Pericardium (tissue), 1 donor: ENCODE measurements around the gene NPVF.

DNA sequence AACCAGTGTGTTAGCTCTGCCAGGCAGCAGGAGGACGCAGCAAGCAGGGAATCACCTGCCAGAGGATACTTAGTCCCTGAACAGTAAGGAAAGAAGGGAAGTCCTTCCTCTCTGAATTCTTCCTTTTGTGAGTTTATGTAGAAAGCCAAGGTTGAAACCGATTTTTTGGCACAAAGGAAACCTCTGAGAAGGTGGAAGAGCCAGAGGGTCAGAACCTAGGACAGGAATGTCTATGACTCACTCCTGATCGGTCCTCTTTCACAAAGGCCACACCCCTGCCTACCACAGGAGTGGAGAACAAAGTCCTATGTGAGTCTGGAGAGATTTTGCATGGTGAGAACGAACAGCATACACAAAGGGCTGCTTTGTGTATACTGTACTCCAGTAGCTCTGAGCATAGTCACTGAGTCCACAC lies 68.8 kb upstream of the GSDME start:
- RRBS: no CpG with 5 or more reads among the region's 4 CpGs

DNA sequence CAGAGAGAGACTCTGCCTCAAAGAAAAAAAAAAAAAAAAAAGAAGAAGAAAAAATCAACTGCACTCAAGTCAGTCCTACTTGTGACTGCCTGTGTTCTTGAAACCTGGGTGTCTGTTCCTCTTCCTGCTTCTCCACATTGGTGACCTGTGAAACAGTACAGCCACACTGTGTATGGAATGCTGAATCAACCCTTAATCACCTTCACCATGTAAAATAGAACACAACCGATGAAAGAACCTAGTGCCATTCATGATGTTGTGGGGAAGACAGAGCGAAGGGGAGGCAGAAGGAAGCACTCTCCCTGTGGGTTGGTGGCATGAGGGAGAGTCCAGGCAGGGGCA lies 75.2 kb upstream of the GSDME start:
- RRBS: no CpG with 5 or more reads among the region's 2 CpGs

GRCh38 chr7:24835978-24836555 lies 78.8 kb upstream of the GSDME start:
- RRBS: no CpG with 5 or more reads among the region's 3 CpGs

DNA sequence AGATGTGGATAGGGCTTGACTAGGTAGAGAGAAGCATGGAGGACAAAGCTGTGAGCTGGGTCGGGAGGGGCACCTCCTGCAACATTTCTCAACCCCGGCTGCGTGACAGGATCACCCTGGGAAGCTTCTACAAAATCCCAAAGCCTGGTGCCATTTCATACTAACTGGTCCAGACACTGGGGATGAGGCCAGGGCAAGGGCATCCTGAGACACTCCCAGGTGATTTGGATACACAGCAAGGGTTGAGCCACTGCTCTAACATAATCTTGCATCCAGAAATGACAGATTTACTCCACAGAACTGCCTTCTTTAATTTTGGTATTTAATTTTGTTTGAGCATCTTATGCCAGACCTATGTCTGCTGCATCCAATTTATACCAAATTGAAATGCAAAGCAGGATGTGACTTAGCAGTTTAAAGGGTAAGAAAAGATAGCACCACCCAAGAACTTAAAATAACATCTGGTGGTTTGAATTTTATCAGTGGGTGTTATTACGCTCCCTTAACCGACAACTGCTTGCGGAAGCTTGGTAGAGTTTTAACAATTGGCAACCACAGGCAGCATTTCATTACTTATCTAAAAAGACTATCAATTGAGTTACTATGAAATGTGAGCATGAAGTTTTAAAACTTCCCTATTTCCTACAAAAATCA lies 69.1 kb downstream of the OSBPL3 start:
- RRBS: no CpG with 5 or more reads among the region's 6 CpGs

GRCh38 chr7:24922976-24923924 lies 56.7 kb downstream of the OSBPL3 start:
- RRBS: no CpG with 5 or more reads among the region's 11 CpGs

- RRBS: no CpG with 5 or more reads among the region's 7 CpGs
Observed at GRCh38 chr7:25112191-25112808, 12.8 kb downstream of the CYCS start.

DNA sequence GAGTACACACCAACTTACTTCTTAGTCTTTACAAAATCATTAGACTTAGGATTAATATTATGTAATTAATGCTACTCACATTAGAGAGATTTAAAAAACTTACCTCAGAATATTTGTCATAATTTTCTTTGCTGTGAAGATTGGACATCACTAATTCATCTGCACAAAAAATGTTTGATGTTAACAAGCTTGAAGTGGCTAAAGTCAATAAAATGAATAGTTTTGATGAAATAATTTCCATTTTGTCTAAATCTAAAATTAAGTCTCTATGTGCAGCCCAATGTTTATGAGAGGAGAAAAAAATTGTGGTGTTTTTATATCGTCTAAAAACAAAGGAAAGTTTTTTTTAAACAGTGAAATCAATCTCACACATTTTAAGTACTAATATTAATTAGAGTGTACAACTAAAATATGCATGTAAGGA lies at the start of gene NPVF:
NPVF (minus strand) TSS at position 288 of the 424 bp plus-strand sequence.
- RRBS: no CpG with 5 or more reads among the region's 1 CpG

- RRBS: no CpG with 5 or more reads among the region's 5 CpGs
Observed at GRCh38 chr7:25249647-25250155, 21.4 kb upstream of the NPVF start.

- RRBS: no CpG with 5 or more reads among the region's 3 CpGs
Observed at GRCh38 chr7:25429620-25430004, 201.3 kb upstream of the NPVF start.

- RRBS: 14% methylated on average over 5 of the region's 22 CpGs
Observed at GRCh38 chr7:25853756-25854711, 298.0 kb upstream of the NFE2L3 start.

DNA sequence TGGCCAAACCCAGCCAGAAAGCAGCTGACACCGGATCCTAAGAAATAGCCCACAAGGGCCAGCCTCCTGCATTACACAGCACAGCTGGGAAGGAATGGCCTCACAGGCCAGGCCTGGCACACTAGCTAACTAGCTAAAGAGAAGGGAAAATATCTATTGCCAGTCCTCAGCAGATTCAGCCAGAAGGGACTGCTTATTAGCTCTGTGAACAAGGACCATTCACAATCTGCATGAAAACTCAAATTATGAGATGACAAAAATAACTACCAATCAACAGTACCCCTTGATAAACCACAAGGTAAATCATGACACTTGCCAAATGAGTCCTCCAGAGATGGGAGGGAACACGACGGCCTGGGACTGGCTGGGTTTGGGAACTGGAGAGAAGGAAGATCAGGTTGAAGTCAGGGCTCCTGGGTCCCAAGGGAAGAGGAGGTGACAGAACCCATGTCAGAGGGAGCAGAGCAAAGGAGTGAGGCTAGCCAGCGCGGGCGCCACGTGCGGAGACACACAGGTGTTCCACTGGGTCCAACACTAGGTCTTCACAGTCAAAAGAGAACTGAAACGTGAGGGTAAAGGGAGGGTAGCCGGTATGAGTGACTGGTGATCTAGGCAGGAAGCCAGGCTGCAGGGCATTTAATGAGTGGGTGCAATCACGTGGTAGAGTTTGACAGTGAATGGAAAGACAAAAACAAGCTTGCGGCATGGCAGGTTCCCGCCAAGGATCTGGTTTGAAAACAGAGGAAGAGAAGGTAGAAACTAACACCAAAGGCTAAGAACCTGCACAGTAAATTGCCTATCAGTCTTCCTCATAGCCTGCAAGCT lies 184.1 kb upstream of the NFE2L3 start:
- RRBS: no CpG with 5 or more reads among the region's 13 CpGs

DNA sequence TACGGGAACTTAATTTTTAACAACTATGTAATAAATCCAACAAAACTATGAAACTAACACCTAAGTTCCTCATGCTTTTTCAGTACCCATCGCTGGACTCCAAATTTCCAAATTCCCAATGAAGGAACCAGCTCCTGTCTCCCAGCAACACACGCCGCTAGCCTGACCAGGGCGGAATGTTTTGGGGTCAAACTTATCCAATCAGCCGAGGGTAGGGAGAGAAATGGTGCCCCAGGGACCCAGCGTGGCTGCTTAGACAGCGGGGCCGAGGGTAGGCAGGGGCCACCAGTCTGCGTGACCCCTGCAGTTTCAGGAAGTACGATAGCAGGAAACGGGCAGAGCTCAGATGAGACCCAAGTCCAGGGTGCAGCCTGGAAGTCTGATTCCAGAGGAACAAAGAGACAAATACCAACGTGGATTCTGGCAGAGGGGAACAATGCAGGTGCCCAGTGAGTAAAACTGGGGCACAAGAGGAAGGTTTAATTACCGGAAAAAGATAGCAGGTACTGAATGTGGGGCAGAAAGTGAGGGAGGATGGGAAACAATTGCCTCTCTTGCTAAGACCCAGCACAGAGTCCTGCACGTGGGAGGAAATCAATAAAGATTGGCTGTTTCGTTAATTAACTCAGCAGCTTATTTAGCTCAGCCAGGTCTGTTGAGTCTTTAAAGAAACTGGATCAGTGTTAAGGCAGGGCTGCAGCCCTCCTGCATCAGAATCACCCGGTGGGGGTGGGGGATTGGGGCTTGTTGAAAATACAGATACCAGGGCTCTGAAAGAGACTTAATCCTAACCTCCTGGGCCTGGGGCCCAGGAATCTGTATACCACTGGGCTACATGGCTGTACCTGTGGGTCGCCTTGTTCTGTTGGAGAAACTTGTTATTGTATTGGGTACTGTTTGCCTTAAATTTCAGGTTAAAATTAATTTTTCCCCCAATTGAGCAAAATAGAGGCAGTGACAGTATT lies 50.4 kb upstream of the NFE2L3 start:
- RRBS: no CpG with 5 or more reads among the region's 18 CpGs

DNA sequence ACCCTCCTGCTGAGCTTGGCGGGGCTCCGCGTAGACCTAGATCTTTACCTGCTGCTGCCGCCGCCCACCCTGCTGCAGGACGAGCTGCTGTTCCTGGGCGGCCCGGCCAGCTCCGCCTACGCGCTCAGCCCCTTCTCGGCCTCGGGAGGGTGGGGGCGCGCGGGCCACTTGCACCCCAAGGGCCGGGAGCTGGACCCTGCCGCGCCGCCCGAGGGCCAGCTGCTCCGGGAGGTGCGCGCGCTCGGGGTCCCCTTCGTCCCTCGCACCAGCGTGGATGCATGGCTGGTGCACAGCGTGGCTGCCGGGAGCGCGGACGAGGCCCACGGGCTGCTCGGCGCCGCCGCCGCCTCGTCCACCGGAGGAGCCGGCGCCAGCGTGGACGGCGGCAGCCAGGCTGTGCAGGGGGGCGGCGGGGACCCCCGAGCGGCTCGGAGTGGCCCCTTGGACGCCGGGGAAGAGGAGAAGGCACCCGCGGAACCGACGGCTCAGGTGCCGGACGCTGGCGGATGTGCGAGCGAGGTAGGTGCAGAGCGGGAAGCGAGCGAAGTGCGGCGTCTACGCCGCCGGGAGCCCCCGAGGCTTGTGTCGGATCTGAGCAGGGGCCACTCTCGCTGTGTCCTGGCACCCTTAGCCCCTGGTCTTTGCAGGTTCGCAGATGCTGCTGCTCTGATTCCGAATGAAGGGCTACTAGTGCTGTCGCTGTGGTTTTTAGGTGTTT lies 711 bp downstream of the NFE2L3 start:
- RRBS: 8% methylated on average over 22 of the region's 77 CpGs

GRCh38 chr7:26153268-26153481 lies 1.2 kb downstream of the NFE2L3 start:
- RRBS: no CpG with 5 or more reads among the region's 9 CpGs

DNA sequence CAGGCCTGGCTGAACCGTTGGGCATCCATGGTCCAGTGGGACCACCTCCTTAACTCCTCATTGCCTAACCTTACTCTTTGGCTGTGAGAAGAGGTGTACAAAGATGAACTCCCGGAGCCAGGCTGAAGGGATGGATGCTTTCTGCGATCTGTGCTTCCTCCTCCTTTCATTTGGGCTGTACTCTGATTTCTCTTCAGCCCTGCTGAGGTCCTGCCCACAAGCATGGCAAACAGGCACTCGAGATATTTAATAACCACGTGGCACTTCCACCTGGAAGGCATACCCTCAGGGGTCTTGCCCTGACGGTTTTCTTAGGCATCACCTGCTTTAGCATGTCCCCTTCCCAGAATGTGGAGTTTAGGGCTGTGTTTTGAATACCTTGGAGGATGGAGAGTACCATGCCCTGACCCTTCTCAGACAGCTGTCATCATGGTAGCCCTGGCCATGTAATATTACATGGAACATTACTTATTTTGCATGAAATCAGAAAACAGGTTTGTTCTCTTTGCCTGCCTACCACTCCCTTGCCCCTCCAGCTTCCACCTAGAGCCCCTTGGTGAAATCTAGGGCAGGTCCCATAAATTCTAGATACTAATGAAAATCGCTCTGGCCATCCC lies 21.9 kb downstream of the HNRNPA2B1 start:
- RRBS: no CpG with 5 or more reads among the region's 7 CpGs

GRCh38 chr7:26184057-26185129 lies 16.2 kb downstream of the HNRNPA2B1 start:
- RRBS: no CpG with 5 or more reads among the region's 6 CpGs

GRCh38 chr7:26293441-26293803 lies 1.8 kb downstream of the SNX10 start:
- RRBS: no CpG with 5 or more reads among the region's 4 CpGs

GRCh38 chr7:26363295-26363819 lies 71.7 kb downstream of the SNX10 start:
- RRBS: no CpG with 5 or more reads among the region's 8 CpGs

GRCh38 chr7:26398796-26399736 lies 107.4 kb downstream of the SNX10 start:
- RRBS: no CpG with 5 or more reads among the region's 50 CpGs

DNA sequence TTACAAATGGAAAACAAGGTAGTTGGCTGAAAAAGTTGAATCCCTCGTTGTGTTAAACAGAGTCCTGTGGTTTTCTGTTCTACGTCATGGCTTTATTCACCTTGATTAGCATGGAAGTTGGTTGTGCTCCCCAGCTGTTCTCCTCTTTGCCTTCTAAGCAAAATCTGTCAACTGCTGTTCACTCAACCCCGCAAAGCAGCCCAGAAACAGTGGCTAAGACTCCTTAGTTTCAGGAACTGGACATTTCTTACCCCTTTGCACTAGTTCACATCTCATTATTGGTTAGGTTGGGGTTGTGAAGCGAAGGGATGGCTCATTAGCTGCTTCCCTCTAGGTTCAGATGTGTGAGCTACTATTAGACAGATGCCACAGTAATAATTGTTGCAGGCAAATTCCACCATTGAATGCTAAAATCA lies 129.1 kb downstream of the SNX10 start:
- RRBS: no CpG with 5 or more reads among the region's 4 CpGs